Progenitor cell of endocrine pancreas (in vitro differentiated cells): ENCODE measurements around a stretch of chr1.

- PRO-cap: no peak
These were observed 104.3 kb upstream of the SLC25A33 start for GRCh38 chr1:9434878-9435508.

DNA sequence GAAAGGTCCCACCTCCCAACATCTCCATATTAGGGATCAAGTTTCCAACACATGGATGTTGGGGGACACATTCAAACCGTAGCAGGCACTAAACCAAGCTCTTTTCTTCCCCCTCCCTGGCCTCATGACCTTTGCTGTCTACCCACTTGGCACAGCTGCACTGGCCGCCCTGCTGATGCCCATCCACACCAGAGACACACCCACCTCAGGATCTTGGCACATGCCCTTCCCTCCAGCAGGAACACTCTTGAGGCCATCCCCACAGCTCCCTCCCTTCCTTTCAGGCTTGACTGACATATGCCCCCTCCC, 98.7 kb upstream of the SLC25A33 start:
- PRO-cap: no peak

DNA sequence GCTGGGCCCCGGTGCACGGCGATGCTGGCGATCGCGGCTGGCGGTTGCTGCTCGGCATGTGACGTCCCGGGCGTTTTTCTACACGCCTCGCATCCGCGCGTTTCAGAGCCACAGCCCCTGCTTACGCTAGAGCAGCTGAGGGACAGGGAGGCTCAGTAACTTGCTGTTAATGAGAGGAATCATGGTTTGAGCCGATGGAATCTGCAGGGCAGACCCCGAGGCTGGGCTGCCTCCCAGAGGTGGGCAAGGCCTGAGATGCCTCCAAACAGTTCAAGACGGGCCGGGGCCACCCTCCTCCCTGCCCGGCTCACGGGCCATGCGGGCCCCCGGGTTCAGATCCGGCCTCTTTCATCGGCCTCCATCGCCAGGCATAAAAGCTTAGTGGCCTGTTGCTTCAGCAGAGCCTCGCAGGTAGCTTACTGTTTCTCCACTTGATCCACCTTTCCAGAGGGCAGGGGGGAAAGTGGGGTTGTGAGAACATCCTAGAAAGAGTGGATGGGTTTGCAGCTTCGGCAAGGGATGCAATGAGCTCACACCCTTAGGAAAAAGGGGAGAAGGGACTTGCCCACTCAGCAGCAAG, 739 bp downstream of the TMEM201 start:
- PRO-cap: no peak

GRCh38 chr1:9612917-9614101, 24.6 kb downstream of the TMEM201 start:
- PRO-cap: no peak

GRCh38 chr1:9630995-9631357, 20.6 kb upstream of the PIK3CD start:
- PRO-cap: no peak

- PRO-cap: no peak
These were observed 1.8 kb downstream of the PIK3CD start for GRCh38 chr1:9653176-9653892.

DNA sequence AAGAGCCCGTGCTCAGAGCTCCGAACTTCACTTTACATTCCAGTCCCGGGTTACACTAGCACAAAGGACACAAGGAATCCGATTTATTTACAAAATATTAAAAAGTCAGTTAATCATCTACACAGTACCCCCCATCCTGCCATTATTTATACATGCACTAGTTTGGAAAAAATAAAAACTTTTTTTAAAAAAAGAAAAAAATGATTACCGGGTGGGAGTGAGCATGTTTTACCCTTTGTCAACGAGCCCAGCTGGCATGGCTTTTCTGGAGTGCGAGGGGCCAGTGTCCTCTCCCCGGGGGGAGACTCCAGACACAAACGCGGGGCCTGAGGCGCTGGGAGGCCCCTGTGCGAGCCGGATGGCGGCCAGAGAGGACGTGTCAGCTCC, 78.4 kb downstream of the PIK3CD start:
- PRO-cap: no peak

DNA sequence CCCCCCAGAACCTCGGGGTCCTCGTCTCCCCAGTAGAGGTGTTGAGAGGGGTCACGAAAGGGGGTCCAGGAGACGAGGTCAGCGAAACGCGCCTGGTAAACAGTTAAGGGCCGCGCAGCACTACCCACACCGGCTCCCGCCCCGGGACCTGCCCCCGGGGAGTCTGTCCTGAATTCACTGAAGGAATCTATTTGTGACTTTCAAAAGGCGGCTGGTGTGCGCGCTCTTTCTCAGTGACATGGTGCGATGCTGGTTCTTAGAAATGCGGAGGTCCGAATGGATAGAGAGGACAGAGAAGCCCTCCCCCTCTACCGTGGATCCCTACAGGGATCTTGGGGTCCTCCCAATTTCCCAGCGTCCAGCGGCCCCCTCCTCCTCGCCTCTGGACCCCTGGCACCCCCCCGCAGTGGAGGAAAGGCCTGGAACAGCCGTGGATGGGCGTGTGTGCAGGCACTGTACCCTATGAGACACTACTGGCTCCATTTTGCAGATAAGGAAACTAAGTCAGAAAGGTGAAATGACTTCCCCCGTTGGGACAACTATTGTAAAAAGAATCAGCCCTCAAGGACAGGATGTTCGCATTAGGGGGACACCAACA, 787 bp upstream of the CLSTN1 start:
- PRO-cap: unidirectional peak, minus-strand start at position 165 of the sequence

GRCh38 chr1:9835474-9836433, 12.0 kb upstream of the CLSTN1 start:
- PRO-cap: no peak

GRCh38 chr1:9839480-9839836, 15.7 kb upstream of the CLSTN1 start:
- PRO-cap: no peak

- PRO-cap: no peak
These were observed 26.2 kb upstream of the CLSTN1 start for GRCh38 chr1:9849903-9850449.

GRCh38 chr1:9860615-9861483, 37.1 kb upstream of the CLSTN1 start:
- PRO-cap: no peak

DNA sequence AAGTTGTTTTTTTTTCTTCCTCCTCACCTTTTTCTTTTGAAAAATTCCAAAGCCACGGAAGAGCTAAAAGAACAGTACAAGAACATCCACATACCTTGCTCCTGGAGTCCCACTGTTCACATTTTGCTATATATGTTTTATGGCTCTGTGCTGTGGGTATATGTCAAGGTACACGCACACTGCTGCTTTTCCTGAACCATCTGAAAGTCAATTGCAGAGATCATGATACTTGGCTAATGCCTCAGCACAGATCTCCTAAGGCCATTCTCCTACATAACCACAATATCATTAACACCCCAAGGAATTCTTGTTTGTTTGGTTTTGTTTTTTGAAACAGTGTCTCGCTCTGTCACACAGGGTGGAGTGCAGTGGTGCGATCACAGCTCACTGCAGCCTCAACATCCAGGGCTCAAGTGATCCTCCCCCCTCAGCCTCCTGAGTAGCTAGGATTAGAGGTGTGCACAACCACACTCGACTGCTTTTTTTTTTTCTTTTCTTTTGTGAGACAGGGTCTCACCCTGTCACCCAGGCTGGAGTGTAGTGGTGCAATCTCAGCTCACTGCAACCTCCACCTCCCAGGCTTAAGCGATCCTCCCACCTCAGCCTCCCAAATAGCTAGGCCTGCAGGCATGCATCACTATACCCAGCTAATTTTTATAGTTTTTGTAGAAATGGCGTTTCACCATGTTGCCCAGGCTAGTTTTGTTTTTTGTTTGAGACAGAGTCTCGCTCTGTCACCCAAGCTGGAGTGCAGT, 15.8 kb downstream of the CTNNBIP1 start:
- PRO-cap: no peak

DNA sequence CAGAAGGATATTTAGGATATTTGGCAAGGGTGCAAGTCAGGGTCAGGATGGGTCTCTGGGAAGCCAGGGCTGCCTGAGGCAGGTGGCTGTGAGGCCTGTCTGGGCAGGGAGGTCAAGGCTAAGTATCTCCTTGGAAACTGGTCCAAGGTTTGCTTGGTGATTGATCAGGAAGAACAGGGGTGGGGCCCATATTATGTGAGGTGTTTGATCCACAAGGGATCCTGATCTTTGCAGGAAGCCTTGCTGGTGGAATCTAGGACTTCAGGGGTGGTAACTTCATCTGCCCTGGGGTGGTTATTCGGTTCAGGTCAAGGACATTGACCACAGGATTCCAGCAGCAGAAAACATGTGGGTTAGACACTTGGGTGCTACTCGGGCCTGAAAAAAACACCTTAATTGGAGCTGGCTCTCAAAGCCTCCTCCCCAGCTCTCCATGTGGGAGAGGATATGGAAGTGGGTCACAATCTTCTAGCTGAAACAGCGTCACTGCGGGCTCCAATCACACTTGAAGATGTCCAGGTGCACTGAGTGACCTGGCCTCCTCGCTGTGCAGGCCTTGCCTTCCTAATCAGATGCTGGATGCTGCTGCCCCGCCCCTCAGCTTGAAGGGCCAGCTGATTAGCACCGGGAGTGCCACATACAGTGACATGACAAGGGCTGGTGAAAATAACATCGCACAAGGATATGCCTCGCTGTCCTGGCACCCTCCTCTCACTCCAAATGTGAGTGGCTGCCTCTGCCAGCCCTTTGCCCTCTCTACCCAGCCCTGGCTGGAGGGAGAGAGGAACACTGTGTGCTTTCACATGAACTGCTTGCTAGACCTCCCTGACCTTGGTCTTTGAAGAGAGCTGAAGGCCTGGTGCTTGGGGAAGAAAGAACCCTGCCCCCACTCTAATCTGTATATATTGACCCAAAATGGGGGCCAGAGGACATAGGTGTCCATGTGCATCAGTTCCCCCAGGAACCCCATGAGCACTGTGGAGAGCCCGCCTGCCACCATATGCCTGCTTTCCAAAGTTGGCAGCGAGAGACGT, 8.5 kb downstream of the CTNNBIP1 start:
- PRO-cap: no peak

GRCh38 chr1:10028832-10029369, 3.9 kb upstream of the UBE4B start:
- PRO-cap: no peak

- PRO-cap: no peak
These were observed 5.0 kb downstream of the PGD start for GRCh38 chr1:10403889-10404309.

- PRO-cap: no peak
These were observed 54.3 kb downstream of the PEX14 start for GRCh38 chr1:10528923-10529564.

DNA sequence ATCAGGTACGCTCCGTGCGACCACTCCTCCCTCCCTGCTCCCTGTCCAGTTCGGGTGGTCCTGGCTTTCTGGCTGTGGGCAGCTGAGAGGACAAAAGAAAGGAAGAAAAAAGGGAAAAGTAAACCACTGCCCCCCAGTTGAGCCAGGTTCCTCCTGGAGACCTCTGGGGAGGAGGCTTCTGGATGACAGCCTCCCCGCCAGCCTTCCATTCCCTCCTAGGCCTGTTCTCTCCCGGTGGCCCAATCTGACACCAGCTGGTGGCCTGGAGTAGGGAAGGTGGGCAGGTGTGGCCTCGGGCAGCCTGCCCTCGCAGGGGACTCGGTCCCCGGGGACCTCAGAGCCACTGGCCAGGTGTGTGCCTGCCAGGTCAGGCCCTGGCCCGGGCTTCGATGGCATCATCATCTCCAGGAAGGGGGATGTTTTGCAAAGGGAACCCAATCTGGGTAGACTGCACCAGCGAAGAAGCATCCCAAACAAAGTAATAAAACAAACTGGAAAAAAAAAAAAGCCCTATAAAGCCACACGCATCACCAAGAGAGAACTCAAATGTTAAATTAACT, 159.0 kb downstream of the CASZ1 start:
- PRO-cap: no peak

- PRO-cap: no peak
These were observed 118.2 kb downstream of the CASZ1 start for GRCh38 chr1:10678226-10678709.

DNA sequence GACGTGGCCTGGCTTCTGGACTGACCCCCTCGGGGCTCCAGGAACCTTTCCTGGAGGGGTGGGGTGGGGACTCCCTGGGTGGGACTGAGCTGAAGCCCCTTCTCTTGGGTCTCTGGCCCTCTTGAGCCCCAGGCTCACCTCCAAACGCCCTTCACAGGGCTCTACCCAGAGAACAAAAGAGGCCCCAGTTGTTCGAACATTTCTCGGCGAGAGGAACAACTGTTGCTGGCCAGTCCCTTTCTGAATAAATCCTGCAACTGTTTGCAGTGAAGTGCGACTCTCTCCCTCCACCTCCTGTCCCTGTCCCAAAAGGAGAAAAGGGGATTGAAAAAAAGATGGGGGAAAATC, 114.7 kb downstream of the CASZ1 start:
- PRO-cap: no peak